NALM6 (cell line): ENCODE results near the gene FMN2.

- PRO-cap: no peak
Measured at GRCh38 chr1:236762240-236762968, 32.7 kb upstream of the MTR start.

DNA sequence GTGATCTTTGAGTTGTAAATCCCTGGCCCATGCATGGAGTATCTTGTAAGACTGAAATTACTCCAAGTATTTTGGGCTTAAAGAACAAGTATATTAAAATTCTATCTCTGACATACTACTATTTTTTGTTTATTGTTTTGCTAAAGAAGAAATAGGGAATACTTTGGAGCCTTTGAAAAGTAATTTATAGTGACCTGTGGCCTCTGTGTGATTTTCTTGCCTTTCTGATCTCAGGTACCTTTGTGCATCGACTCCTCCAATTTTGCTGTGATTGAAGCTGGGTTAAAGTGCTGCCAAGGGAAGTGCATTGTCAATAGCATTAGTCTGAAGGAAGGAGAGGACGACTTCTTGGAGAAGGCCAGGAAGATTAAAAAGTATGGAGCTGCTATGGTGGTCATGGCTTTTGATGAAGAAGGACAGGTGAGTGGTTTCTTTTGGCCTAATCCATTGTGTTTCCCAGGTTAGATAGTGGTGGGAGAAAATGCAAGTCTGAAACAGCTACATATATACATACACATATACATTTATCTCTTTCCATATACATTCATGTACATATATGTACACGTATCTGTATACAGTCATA is 43.2 kb downstream of the MTR start:
- PRO-cap: no peak

DNA sequence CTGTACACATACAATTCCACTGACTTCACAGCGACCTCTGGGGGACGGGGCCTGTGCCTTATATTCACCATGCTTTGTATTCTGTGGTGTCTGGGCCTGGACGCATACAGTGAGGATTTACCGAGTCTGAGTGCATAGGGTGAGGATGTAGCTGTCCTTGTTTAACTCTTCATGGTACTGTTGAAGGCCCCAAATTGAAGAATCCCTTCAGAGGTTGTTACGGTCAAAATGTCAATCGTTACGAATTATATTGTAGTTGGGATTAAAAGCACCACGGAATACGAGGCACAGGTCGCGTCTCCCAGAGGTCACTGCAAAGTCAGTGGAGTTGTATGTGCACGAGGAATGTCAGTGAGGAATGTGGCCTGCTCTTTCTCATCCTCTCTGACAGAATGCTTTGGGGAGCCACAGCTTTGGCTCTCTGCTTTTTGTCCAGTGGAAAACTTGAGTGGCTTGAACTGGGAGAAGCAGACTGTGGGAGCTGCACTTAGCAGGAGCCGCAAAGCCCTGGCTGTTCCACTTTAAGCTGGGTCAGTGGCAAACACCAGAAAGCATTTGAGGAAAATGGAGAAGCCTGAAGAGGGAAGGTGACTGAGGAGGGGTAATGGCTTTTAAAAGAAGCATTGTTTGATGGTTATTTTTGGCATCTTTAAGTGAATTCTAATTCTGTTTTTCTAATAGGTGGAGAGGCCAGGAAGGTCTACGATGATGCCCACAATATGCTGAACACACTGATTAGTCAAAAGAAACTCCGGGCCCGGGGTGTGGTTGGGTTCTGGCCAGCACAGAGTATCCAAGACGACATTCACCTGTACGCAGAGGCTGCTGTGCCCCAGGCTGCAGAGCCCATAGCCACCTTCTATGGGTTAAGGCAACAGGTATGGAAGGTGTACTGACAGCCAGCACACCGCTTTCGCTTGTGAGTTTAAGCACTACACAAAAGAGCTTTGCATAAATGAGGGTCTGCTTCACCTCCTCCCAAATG is 95.7 kb downstream of the MTR start:
- PRO-cap: no peak

- PRO-cap: no peak
Measured at GRCh38 chr1:236897371-236898105, 102.4 kb downstream of the MTR start.

GRCh38 chr1:237031258-237031778 is 10.7 kb upstream of the RYR2 start:
- PRO-cap: no peak

- PRO-cap: no peak
Measured at GRCh38 chr1:237524125-237524555, 366.6 kb downstream of the ZP4 start.

DNA sequence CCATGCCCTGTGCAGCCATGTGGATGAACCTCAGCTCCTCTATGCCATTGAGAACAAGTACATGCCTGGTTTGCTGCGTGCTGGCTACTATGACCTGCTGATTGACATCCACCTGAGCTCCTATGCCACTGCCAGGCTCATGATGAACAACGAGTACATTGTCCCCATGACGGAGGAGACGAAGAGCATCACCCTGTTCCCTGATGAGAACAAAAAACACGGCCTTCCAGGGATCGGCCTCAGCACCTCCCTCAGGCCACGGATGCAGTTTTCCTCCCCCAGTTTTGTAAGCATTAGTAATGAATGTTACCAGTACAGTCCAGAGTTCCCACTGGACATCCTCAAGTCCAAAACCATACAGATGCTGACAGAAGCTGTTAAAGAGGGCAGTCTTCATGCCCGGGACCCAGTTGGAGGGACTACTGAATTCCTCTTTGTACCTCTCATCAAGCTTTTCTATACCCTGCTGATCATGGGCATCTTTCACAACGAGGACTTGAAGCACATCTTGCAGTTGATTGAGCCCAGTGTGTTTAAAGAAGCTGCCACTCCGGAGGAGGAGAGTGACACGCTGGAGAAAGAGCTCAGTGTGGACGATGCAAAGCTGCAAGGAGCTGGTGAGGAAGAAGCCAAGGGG is 276.5 kb downstream of the ZP4 start:
- PRO-cap: no peak

GRCh38 chr1:238354528-238354945 is 463.8 kb upstream of the ZP4 start:
- PRO-cap: no peak

DNA sequence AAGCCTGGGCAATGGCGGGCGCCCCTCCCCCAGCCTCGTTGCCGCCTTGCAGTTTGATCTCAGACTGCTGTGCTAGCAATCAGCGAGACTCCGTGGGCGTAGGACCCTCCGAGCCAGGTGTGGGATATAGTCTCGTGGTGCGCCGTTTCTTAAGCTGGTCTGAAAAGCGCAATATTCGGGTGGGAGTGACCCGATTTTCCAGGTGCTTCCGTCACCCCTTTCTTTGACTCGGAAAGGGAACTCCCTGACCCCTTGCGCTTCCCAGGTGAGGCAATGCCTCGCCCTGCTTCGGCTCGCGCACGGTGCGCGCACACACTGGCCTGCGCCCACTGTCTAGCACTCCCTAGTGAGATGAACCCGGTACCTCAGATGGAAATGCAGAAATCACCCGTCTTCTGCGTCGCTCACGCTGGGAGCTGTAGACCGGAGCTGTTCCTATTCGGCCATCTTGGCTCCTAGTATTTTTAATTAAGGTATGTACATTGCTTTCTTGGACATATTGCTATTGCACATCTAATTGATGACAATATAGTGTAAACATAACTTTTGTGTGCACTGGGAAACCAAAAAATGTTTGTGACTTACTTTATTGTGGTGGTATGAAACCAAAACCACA is 242.8 kb downstream of the CHRM3 start:
- PRO-cap: no peak

- PRO-cap: no peak
Measured at GRCh38 chr1:240091267-240092393, at the start of gene FMN2. Gene FMN2 (plus strand): TSS chr1:240091883.

GRCh38 chr1:241267087-241267432 is 89.9 kb downstream of the RGS7 start:
- PRO-cap: no peak

- PRO-cap: no peak
Measured at GRCh38 chr1:241521689-241522090, 2.1 kb upstream of the FH start.

DNA sequence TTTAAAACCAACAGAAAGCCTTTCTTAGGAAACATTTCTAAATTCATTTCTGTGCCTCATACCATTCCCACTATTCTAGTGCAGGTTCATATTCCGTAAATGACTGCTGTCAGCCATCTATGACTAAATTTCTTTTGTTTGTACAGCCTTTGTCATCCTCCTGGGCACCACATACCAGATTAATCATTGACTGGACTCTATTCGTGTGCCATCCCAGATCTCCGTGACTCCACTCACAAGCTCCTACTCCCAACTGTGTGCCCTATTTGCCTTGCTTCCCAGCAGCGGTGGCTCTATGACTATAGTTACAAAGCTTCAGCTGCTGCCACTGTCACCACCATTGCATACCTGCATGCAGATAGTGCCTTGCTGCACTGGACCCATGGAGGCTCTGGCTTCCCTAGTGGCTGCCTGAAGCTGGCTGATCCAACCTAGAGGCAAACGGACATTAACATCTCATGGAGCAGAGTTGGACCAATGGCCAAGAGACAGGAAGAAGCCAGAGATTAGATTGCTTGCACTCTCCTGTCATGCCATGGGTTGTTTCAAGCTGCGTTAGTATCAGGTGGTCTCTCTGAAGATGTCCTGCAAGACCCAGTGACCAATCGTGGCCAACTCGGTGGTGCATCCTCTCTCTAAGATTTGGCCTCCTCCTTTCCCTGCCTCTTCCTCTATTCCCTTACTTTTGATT is 24.5 kb downstream of the CHML start:
- PRO-cap: no peak

DNA sequence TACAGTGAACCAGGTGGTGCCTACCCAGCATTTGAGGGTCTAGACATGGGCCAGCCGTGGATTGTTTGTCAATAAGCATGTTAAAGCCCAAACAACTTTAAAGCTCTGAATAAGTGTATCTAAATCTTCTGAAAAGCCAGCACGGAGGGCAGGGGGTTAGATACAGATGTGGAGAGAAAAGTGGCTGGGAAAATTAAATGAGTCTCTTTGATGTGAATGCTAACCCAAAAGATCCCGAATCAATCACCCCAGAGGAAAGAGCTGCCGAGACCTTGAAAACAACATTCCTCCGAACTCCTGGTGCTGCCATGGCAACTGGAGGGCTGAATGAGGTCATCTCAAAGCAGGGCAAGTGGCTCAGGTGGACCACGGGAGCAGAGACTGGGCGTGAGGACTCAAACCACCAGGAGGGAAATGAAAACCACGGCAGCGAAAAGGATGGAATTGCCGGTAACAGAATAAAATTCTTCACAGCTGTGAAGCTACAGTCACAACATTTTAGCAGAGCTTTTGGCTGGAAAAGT is 23.5 kb upstream of the BECN2 start:
- PRO-cap: no peak

DNA sequence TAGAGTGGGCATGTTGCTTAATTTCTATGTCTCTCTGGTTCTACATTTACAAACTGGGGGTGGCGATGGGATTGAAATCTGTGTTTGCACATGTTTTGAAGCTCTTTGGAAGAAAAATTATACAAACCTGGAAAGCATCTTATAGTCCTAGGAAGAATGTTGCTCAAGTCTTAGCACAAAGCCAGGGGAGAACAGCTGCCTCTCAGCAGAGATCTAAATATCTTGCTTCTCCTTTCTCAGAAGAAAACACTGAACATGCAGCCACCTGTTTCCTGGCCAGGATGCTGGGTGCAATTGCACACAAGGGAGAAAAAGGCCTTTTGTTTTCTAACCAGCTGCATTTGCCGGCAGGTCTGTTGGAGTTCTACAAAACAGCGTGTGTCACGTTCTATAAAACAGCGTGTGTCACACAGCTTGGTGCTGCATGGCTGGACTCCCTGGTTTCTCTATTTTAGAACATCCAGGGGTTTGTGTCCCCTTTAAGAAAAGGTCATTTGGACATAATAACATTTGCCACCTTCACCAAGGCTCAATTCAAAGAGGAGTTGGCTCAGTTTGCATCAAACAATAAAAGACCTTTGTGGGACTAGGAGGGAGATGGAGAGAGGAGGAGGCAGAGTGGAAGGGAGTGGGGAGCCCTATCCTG is 259.6 kb upstream of the PLD5 start:
- PRO-cap: no peak

GRCh38 chr1:243113911-243114579 is 141.0 kb downstream of the CEP170 start:
- PRO-cap: unidirectional peak, minus-strand start at chr1:243114283

- PRO-cap: no peak
Measured at GRCh38 chr1:243470368-243470870, 214.6 kb downstream of the SDCCAG8 start.

DNA sequence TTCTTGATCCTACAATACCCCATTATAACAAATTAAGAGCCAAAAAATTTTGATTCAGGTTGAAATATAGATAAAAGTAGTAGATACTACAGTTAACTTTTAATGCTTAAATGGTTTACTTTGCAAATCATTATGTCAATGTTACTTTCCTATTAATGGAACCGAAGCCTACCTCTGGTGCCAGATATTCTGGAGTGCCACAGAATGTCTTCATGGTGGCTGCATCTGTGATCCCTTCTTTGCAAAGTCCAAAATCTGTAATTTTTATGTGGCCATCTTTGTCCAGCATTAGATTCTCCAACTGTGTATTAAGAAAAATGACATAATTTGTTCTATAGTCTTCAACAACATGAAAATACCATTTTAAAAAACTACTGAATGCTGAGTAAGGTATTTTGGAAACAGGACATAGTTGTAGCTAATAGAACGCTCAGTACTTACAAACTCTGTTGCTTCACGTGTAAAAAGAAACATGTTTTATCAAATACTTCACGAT is 286.4 kb downstream of the AKT3 start:
- PRO-cap: no peak

GRCh38 chr1:244075231-244076043 is 24.4 kb downstream of the ZBTB18 start:
- PRO-cap: no peak

GRCh38 chr1:244092155-244092687 is 41.1 kb downstream of the ZBTB18 start:
- PRO-cap: no peak